Psoas muscle (tissue), 2 donors: ENCODE measurements around a stretch of chr10.

DNA sequence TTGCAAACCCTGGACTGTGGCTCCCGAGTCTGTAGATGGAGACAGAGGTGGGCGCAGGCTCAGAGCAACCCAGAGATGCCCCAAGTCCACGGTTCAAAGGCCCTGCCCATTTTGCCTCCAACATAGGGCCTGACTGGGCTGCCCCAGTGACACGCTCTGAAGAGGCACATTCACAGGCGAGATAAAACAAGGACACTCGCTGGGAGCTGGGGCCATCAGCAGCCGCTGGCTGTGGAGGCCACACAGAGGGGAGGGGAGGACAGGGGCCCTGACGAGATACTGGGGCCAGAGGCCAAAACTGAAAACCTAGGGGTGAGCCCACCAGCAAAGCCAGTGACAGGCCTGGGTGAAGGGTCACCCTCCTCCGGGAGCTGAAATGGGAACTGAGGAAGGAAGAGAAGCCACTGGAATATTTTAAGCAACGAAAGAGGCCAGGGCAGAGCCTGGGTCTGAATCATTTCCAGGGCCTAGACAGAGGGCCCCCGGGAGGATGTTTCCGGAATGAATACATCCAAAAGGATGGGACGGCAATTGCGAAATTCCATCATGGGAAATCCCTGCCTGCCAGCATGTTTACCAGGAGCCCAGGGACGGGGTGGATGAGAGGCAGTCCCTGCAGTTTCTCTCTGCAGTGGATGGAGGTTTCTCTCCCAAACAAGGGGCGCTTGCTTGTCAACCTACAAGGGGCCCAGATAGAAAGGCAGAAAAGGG is 28.9 kb upstream of the HSPA12A start:
- PRO-cap, 2 experiments = no peak in any of the 2 experiments

DNA sequence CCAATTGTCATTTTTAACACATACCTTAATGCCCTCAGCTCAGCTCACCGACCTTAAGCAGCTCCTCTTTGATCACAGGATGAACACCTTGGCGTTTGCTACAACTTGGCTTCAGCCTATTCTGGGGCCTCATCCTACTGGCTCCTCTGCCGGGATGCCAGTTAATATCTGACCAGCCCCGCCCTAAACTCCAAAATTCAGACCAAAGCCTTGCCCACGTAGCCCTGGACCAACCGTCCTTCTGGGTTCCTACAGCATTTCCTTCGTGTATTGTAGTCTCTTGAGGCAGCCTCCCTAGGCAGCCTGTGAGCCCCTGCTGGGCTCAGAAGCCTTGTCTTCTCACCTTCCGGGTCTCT is 746 bp downstream of the ENO4 start:
- PRO-cap, 2 experiments = no peak in any of the 2 experiments

DNA sequence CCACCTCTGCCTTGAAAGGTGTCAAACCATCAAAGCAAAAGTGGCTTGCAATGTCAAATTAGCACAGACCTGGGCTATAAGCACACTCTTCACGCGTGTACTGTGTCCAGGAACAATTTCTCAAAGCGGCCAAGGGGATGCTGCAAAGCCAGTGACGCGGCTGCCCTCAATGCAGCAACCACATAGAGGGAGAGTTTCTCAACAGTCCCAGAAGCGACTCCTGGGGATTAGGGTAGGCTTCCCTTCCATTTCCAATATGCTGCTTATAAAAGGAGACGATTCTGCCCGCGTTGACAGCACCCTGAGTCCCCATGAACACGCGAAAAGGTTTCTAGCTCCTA is 1.4 kb downstream of the PDZD8 start:
- PRO-cap, 2 experiments = no peak in any of the 2 experiments

DNA sequence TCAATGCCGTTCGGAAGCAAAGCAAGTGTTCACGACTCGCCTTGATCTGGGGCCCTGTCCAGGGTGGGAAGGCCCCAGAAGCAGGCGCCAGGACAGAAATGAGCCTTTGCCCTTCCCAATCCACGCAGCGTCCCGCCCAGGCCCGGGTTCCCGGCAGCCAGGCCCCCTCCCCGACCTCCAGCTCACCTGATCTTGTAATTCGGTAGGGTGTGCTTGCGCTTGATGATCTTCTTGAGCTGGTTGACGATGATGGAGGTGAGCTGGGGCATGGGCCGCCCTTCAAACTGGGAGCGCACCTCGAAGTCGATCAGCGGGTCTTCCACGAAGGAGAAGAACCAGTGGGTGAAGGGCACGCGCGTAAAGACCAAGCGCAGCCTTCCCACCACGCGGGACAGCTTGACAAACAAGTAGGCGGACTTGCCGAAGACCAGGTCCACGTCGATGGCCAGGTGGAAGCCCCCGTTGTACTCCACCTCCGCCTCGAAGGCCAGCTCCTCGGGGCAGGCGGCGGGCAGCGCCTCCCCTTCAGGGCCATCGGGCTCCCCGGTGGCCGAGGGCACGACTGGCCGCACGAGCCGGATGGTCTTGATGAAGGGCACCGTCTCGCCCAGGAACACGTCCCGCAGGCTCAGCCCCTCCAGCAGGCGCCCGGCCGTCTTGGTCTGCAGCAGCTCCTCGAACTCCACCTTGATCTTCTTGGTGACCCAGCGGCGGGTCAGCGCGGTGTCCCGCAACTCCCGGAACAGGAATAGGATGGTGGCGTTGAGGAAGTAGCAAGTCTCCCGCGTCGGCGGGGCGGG is 870 bp downstream of the PDZD8 start:
- PRO-cap, 2 experiments = no peak in any of the 2 experiments

- PRO-cap, 2 experiments = no peak in any of the 2 experiments
These were observed 80.7 kb upstream of the EMX2 start for GRCh38 chr10:117461793-117462206.

- PRO-cap, 2 experiments = no peak in any of the 2 experiments
These were observed 1.5 kb downstream of the EMX2 start for GRCh38 chr10:117543967-117544613.

DNA sequence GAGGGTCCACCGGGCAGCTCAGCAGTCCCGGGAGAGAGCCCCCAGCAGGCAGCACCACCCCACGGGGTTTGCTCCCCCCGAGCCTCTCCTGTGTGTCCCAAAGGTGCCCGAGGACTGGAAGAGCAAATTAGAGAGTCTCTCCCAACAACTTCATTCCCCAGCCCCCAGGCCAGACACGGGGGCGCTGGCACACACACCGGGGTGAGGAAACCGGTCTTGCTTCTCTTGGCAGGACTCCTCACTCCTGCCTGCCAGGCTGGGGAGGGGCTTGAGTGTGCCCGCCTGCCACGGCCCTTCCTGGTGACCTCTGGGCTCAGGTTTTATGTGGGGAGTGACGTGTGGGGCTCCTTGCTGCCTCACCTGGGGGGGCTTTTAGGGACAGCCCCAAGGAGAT is 142.4 kb downstream of the EMX2 start:
- PRO-cap, 2 experiments = no peak in any of the 2 experiments

- PRO-cap, 2 experiments = no peak in any of the 2 experiments
These were observed 70.3 kb downstream of the FAM204A start for GRCh38 chr10:118271829-118272265.

DNA sequence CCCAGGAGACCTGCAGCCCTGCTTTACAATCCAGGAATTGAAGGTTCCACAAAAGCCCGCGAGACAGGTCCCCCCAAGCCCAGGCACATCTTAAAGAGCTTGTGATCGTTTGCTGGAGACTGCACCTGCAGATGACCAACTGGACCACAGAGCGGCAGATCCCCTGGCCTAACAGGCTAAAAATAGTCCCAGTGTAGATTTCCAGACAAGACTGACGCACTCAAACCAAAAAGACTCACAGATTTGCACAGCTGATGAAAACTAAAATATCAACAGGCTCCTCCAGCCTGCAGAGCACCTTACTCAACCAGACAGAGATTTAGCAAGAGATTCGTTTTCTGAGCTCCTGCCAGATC is 22.8 kb upstream of the NANOS1 start:
- PRO-cap, 2 experiments = peak in 1 of 2 experiments; most common minus-strand start position 133 of the sequence (in 1)

DNA sequence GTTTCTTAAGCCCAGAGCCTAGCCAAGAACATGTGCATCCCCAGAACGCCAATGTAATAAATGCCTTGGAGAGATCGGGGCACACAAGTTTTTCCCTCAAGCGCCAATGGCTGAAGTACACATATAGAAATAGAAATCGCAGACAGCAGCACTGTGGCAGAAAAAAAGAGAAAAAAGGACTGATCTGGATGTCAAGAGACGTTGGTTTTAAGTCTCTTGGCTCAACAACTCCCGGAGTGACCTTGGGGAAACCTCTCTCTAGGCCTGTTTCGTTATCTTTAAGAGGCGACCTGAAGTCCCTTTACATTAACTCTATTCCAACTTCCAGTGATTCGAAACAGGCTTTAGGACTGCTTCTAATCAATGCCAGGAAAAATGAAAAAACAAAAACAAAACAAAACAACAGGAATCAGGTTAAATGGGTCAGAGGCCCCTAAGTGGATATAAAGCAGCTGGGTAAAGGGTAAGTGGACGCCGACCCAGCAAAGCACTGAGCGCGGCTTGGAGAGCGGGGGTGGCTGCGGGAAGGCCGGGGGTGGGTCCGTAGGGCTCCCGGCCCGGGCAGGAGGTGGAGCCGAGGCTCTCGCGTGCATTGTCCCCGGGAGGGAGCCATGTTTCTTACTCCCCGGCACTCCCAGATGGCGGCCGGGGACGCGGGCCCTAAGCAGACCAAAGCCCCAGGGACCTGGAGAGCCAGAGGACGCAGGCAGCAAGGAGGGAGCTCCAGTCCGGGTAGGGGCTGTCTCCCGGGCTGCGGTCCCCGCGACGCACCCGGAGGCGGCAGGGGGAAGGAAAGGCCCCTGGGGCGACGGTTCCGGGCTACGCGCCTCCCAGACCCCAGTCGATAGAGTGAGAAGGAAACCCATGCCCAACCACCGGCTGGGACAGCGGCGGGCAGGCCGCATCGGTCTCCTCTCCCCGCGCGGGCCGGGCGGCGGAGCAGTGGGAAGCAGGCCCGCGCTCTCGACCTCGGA is 721 bp downstream of the EIF3A start:
- PRO-cap, 2 experiments = peak in 2 of 2 experiments; most common plus-strand start position 621 of the sequence (in 2); most common minus-strand start position 489 of the sequence (in 1)

DNA sequence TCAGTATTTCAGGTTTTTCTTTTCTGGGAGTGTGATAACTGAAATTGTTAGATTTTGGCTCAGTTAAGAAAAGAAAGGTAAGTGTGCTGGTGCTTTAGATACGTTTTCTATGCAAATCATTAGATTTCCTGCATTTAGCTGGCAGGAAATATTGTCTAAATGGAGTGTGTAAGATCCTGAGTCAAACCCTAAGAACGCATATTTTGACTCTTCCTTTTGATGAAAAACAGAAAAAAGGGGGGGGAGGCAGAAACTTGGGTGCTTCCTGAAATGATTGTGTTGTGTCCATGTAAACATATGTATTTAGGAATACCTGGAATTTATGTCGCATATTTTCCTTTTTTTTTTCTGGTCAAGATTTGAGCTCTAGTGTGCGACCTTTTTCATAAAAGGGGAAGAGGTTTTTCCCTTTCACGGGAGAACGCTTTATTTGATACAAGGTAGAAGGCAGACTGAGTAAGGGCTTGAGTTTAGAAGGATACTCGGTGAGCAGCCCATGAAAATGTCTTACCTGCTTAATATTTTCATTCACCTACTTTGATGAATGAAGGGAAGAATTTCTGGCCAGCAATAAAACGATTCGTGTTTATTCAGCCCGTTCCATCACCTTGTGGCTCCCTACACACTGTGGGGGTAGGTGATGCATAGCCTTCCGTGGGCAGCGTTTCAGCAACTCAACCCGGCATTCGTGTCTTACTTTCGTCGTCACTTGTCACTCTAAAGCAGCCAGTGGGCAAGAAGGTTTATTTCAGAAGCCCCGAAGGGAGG is 1.4 kb downstream of the GRK5 start:
- PRO-cap, 2 experiments = no peak in any of the 2 experiments

GRCh38 chr10:119215053-119216010 is 8.0 kb downstream of the GRK5 start:
- PRO-cap, 2 experiments = no peak in any of the 2 experiments

DNA sequence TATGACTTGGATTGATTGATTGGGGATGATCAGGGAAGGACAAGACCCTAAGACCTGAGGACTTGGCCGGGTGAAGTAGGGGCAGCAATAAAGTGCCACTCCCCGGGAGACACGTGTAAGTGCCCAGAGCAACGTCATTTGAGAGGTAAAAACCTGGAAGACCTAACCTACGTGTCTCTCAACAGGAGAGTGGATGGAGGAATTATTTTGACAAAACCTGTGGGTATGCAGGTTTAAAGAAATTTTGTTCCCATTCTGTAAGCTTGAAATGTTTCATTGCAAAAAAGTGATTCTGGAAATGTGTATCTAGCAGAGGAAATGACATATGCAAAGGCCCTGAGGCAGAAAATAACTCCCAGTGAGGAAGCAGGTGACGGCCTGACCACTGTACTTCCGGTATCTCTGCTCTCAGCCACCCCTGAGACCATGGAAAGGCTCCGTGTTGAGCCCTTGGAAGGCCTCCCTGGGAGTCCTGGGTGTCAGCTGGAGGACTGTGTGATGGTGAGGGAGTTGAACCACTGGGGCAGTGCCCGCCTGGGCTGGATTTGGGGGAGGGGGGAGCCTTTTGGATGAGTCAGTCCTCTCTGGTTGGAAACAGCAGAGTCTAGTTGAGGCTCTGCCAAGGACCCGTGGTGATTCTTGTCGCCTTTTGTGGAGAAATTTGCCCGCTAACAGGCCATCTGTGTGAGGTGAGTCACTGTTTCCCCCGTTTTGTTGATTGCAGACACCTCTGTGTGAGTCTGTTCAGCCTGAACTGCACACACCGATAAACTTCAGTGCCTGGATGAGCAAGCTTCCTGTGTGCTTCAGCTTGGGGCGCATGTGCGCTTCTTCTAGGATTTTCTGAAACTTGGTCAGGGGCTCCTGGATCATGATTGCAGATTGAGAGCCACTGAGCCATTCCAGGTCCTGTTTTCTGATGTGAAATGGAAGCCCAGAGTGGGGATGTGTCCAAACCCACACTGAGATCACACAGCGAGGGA is 98.5 kb downstream of the GRK5 start:
- PRO-cap, 2 experiments = no peak in any of the 2 experiments

DNA sequence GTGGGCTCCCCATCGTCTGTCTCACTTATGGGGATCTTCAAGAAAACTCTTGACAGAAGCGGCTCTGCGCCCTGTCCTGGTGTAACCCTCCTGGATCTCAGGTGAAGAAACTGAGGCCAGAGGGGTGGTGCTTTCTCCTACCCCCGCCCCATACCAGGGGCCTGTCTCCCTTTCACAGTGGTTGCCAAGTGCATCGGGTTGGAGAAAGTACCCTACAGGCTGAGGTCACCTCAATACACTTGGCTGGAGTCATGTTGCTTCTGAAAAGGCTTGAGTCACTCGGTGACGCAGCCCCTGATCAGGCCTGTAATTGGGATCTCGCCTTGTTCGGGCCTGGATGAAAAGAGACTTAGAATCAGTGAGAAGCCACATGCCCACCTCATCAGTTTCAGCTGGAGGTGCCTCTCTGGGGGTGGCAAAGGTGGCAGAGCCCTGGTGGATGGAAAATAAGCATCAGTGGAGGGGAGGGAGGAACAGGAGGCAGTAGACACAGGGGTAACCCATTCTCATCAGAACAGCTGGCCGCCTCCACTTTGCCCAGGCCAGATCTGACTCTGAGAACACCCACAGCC is 107.7 kb downstream of the GRK5 start:
- PRO-cap, 2 experiments = no peak in any of the 2 experiments

- PRO-cap, 2 experiments = no peak in any of the 2 experiments
These were observed 133.5 kb downstream of the RGS10 start for GRCh38 chr10:119408661-119409733.

DNA sequence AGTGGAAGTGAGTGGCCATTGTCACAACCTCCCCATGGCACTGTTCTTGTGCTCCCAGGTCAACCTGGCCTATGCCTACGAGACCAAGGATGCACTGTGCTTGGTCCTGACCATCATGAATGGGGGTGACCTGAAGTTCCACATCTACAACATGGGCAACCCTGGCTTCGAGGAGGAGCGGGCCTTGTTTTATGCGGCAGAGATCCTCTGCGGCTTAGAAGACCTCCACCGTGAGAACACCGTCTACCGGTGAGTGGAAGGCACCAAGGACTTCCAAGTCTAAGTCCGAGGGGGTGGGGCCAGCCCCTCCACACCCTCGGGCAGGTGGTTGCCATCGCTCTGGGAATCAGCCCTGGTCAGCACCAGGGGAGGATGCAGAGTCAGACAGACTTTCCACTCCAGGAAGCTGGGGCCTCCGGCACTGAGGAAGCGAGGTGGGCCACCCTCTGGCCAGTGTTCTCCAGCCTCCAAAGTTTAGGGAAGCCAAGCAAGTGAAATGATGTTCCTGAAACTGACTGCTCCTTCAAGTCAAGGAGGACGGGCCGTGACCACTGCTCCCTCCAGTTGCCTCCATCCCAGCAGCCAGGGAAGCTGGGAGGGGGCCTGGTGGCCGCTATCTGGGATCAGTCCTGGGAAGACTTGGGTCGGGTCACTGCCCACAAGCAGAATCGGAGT is 105.8 kb downstream of the RGS10 start:
- PRO-cap, 2 experiments = no peak in any of the 2 experiments

- PRO-cap, 2 experiments = no peak in any of the 2 experiments
These were observed 100.4 kb downstream of the RGS10 start for GRCh38 chr10:119441837-119442870.

GRCh38 chr10:119452388-119453010 is 90.0 kb downstream of the RGS10 start:
- PRO-cap, 2 experiments = no peak in any of the 2 experiments

GRCh38 chr10:119501634-119502181 is 40.8 kb downstream of the RGS10 start:
- PRO-cap, 2 experiments = no peak in any of the 2 experiments

GRCh38 chr10:119509914-119510720 is 32.4 kb downstream of the RGS10 start:
- PRO-cap, 2 experiments = no peak in any of the 2 experiments